Cytotoxic T cell (primary cell): ENCODE measurements around a stretch of chr7.

DNA sequence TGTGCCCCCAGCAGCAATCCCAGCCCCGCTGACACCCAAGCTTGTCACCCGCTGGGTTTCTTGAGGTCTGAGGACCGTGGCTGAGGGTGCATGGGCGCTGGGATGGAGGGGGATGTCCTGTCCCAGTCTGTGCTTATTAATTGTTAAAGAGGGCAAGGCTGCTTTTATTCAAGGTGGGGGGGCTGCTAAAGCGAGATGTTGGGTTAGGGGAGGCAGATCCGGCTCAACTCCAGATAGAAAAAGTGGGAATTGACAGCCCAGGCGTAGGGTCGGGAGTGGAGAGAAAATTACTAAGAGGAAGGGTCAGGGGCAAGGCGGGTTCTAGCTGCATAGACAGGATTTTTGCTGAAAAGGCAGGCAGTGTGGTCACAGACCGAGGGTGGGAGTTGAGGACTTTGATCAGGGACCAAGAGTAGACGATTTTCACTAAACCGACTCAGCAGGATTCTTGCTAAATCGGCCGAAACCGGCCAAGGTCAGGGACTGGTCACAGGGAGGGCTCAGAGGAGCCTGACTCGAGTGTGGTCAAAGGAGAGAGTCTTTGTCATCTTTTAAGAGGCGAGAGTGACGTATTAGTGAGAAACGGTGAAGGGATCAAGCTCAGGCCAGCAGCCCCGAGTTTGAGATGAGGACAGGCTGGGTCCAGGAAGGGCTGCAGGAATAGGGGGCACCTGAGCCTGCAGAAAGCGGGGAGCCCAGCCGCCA lies 41.8 kb upstream of the FAM20C start:
- PRO-cap, 2 experiments: no peak in any of the 2 experiments

DNA sequence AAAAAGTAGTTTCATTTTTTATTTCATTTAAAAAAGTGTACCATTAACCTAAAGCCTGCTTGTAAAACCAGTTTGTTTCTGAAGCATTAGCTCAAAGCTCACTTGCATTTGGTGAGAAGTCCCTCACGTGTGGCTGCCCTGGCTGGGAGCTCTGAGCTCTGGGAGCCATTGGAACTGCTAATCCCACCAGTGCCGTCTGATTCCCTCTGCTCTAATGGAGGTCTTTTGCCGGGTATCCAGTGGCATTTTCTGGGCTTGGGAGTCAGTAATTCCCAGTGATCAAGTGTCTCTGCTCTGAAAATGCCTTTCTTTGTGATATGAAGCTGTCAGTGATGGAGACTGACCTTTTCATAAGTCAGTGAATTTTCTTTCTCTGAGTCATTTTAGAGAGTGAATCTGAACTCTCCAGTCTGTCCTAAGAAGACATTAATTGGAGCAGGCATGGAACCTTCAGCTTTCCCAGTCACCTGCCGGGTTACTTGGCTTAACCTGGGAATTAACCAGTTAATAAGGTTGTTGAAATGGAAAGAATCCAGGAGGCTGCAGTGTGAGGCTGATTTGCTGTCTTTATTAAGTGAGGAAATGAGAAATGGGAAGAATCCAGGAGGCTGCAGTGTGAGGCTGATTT lies 36.8 kb upstream of the FAM20C start:
- PRO-cap, 2 experiments: no peak in any of the 2 experiments

- PRO-cap, 2 experiments: no peak in any of the 2 experiments
Observed at GRCh38 chr7:187047-187713, 5.2 kb upstream of the FAM20C start.

DNA sequence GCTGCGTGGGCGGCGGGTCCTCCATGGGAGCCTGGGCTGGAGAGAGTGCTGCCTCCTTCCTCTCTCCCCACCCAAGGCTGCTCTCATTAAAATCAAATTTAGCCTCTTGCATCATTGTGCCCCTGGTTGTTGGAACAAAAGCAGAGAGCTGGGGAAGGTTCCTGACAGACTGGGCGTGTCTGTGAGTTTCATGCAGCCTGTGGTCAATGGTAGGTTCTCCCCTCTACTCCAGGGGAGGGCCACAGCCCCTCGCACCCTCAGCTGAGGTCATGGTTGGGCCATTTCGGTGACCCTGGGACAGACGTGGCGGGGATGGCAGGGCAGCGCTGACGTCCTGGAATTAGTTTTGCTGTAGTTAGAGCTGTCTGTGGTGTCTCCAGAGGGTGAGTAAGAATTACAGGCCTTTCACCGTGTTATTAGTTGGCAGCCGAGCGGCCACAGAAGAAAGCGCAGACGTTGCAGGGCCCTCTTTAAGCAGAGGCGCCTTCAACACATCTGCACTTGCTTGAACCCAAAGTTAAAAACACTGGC lies 2.6 kb downstream of the FAM20C start:
- PRO-cap, 2 experiments: no peak in any of the 2 experiments

GRCh38 chr7:200383-200837 lies 8.0 kb downstream of the FAM20C start:
- PRO-cap, 2 experiments: no peak in any of the 2 experiments

DNA sequence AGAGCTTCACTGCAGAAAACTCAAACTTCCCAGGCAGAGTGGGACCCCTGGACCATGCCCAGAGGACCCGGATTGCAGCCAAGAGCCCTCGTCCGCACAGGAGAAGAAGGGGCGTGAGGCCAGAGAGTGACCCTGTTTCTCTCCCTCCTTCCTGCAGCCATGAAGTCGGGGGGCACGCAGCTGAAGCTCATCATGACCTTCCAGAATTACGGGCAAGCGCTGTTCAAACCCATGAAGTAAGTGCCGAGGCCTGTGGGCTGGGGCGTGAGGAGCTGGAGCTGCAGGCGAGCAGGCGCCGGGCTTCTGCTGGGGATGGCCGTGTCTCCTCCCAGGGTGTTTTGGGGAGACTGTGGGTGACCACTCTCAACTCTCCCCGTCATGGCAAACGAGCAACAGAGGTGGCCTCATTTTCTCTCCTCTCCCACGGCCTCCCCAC lies 16.4 kb downstream of the FAM20C start:
- PRO-cap, 2 experiments: no peak in any of the 2 experiments

DNA sequence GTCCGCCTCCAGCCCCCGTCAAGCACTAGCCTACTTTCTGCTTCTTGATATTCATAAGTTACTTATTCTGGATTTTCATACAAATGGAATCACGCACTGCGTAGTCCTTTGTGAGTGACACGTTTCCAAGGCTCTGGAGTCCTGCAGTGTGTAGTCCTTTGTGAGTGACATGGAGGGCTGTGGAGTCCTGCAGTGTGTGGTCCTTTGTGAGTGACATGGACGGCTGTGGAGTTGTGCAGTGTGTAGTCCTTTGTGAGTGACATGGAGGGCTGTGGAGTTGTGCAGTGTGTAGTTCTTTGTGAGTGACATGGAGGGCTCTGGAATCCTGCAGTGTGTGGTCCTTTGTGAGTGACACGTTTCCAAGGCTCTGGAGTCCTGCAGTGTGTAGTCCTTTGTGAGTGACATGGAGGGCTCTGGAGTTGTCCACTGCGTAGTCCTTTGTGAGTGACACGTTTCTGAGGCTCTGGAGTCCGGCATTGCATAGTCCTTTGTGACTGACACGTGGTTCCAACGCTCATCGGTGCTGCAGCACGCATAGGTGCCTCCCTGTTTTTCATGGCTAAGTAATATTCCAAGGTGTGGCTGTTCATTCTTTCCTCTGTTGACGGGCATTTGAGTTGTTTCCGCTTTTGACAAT lies 20.7 kb downstream of the FAM20C start:
- PRO-cap, 2 experiments: no peak in any of the 2 experiments

DNA sequence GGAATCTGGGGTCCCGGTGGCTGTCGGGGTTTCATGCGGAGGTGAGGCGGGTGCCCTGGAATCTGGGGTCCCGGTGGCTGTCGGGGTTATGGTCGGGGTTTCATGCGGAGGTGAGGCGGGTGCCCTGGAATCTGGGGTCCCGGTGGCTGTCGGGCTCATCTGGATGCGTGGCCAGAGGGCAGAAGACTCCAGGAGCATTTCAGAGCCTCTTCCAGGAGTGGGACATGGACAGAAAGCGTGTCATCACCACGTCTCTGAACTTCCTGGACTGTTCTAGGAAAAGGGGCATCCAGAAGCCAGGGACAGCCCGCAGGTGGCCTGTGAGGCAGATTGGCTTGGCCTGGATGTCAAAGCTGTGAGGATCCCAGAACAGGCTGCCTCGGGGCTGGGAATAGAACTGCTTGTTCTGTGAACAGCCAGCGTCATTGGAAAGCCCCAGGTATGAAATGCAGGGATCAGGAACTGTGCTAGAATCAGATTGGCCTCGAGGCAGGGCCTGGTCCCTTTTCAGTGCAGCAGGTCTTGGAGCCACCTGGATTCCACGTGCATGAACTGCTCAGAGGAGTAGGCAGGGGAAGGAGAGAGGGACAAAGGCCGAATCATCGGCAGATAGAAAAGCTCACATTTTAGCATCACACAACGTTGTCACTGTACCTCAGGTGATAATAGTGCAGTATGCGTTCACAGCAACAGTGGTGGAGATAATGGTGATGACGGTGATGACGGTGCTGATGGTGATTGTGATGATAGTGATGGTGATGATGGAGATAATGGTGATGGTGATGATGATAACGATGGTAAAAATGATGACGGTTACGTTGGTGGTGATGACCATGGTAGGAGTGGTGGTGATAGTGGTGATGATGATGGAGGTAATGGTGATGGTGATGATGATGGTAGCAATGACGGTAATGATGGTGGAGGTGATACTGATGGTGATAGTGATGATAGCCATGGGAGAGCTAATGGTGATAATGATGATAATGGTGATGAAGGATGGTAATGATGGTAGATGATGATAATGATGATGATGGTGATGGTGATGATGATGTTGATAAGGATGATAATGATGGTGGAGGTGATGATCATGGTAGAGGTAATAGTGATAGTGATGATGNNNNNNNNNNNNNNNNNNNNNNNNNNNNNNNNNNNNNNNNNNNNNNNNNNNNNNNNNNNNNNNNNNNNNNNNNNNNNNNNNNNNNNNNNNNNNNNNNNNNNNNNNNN lies 44.8 kb downstream of the FAM20C start:
- PRO-cap, 2 experiments: no peak in any of the 2 experiments

GRCh38 chr7:256238-257294 lies 33.4 kb upstream of the FOXL3 start:
- PRO-cap, 2 experiments: no peak in any of the 2 experiments

- PRO-cap, 2 experiments: no peak in any of the 2 experiments
Observed at GRCh38 chr7:332527-333494, 42.8 kb downstream of the FOXL3 start.

GRCh38 chr7:368848-369543 lies 79.0 kb downstream of the FOXL3 start:
- PRO-cap, 2 experiments: no peak in any of the 2 experiments

- PRO-cap, 2 experiments: no peak in any of the 2 experiments
Observed at GRCh38 chr7:376159-376446, 86.1 kb downstream of the FOXL3 start.

DNA sequence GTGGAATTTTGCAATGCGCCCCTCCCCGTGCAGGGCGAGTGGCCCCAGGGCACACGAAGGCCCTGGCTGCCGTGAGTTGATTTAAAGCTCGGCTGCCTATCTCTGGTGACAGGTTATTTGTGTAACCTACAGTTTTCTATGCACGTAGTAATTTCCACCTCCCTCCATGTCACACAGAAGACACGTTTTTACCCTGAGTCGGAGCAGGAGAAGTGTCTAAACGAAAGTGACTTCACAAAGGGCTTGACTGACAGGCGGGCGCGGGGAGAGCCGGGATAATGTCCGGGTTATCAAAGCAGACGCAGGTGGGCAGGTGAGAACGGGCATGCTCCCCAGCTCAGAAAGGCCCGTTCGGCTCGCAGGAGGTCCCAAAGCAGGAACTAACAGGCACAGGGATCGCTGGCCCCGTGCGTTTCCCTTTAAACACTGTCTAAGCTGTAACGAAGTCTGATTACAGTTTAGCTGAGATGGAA lies 84.5 kb downstream of the PDGFA start:
- PRO-cap, 2 experiments: no peak in any of the 2 experiments

- PRO-cap, 2 experiments: no peak in any of the 2 experiments
Observed at GRCh38 chr7:515870-516089, 3.9 kb downstream of the PDGFA start.

GRCh38 chr7:521448-522223 lies 2.0 kb upstream of the PDGFA start:
- PRO-cap, 2 experiments: no peak in any of the 2 experiments

- PRO-cap, 2 experiments: no peak in any of the 2 experiments
Observed at GRCh38 chr7:540020-540266, 20.3 kb upstream of the PDGFA start.

- PRO-cap, 2 experiments: no peak in any of the 2 experiments
Observed at GRCh38 chr7:574189-574465, 54.5 kb upstream of the PDGFA start.

- PRO-cap, 2 experiments: no peak in any of the 2 experiments
Observed at GRCh38 chr7:644804-645419, 81.6 kb upstream of the DNAAF5 start.

- PRO-cap, 2 experiments: no peak in any of the 2 experiments
Observed at GRCh38 chr7:654012-655071, 72.2 kb upstream of the DNAAF5 start.

DNA sequence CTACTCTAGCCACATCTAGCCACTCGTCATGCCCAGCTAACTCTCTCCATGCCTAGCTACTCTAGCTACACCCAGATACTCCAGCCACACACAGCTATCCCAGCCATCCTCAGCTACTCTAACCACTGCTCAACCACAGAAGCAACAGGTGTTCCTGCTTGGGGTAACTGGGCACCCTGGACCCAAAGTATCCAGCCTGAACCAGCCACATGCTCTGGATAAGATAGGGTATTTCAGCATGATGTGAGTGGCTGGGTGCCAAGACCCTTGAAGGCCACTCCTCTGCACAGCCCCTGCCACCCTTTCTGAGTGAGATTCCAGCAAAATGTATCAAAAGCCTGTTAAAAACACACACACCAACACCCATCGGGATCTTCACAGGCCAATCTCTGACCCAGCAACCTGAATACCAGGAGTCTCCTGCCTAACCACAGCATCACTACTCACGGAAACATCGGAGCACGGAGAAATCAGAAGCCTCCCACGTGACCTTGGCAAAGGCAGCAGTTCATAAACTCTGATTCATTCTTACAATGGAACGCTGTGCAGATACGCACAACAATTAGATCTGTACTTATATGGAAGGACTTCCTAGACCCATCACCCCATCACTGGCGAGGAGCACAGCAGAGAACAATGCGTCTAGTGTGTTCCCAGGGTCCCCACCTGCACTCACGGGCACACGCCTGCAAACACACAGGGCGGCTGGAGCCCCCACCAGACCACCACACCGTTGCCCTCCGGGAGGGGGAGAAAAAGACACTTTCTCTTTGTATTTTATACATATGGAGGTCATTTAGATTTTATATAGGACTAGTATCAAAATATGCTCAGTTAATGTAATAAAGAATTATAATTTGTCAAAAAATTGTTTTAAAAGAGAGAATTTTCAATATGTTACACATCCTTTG lies 51.6 kb upstream of the DNAAF5 start:
- PRO-cap, 2 experiments: no peak in any of the 2 experiments